Measurements from ENCODE around the genes MERTK, CHCHD5 and IL1A.

GRCh38 chr2:110610176-110610722, 33.2 kb upstream of the RGPD6 start:
- PRO-cap: no peak
- RAMPAGE, long total RNA, 3 experiments: no peak in any of the 3 experiments

GRCh38 chr2:110806076-110806457, 73.7 kb downstream of the ACOXL start:
- PRO-cap: no peak
- RAMPAGE, long total RNA, 3 experiments: no peak in any of the 3 experiments

- PRO-cap: no peak
- RAMPAGE, long total RNA, 3 experiments: no peak in any of the 3 experiments
Measured at GRCh38 chr2:110858291-110858733, 125.9 kb downstream of the ACOXL start.

- PRO-cap: no peak
- RAMPAGE, long total RNA, 3 experiments: no peak in any of the 3 experiments
Measured at GRCh38 chr2:111119662-111120130, 1.0 kb upstream of the BCL2L11 start.

DNA sequence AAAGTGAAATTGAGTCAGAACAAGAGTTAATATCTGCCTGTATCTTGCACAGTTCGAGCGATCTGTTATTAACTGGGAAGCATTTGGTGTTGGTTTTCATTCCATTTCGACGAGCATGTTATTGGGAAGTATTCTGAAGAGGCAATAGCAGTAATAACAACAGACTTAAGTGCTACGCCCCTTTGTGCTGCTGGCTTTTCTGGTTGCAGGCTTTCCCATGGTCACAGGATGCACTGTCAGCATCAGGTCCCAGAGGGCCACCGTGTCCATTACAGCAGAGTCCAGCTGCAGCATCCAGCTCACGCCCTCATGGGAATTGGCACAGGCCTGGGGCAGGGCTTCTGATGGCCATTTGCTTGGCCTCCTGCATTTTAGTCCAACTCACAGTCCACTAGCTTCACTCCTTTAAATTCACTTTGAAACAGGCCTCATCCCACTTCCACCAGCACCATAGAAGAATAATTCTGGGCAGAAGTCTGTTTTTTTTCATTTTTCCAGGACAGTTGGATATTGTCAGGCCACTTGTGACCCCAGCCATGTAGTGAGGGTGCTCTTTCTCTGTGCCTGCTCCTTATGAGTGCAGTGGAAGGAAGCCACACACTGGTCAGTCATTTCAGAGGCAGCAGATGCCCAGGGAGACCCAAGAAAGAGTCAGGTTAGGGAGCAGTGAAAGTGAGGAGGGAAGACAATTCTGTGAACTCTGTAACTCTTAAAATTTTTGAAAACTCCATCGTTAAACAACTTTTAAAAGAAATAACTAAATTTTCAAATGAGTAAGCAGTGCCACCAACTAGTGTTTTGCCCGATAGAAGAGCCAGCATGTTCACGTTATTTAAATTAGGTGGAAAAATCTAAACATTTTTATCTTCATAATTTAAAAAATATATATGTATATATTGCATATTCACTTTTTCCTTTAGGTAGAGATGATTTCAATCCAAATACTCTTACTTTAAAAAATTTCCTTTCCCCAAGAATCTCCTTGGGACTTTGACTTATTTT, 44.6 kb downstream of the BCL2L11 start:
- PRO-cap: no peak
- RAMPAGE, long total RNA, 3 experiments: no peak in any of the 3 experiments

DNA sequence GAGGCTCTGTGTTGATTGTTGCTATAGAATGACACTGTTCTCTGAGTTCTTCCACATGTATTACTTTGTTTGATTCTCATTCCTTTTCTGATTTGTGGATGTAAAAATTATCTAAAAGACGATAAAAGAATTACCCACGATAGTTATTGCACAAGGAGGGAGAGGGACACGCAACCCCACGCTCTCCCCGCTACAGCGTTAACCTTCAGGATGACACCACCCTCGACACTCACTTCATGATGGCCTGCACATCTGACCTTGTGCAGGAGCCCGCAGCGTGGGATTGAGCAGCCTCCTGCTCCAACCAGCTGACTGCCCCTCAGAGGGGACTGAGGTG, 156.2 kb downstream of the BCL2L11 start:
- PRO-cap: no peak
- RAMPAGE, long total RNA, 3 experiments: no peak in any of the 3 experiments

DNA sequence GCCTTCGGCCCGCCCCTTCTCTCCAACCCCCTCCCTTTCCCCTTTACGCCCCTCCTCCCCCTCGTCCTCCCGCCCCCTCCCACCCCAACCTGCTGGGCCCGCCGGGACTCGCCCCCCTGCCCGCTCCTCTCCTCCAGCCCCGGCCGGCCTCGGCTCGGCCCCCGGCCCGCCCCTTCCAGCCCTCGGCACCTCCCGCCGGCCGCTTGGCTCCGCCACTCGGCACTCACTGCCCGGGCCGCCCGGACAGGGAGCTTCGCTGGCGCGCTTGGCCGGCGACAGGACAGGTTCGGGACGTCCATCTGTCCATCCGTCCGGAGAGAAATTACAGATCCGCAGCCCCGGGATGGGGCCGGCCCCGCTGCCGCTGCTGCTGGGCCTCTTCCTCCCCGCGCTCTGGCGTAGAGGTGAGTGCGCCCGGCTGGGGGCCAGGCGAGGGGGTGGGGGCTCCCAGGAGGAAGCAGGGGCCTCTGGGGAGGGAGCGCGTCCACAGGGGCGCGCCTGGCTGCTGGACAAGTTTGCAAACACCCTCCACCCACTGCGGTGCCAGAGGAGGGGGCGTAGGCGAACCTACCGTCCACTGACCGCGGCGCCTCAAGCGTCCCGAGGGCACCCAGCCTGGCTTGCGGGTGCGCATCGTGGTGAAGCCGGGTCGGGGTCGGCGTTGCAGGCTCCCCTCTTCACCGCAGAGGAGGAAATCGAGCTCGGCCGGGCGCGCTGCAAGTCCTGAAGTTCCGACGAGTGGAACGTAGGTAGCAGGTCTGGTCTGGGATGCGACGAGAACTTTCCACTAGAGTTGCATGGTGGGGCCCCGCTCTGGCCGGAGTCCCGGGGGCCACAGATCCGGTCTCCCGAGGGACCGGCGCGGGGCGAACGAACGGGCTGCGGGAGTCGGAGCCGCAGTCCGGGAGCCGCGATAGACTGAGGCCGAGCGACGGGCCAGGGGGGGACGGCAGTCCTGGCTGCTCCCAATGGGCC, at the start of gene MERTK:
TSS of gene MERTK (plus strand) at position 215 of the 975 bp plus-strand sequence.
- PRO-cap: bidirectional peak, plus-strand start at position 215 of the sequence, minus-strand start outside the sequence; bidirectional peak, plus-strand start at position 837 of the sequence, minus-strand start at position 760 of the sequence
- RAMPAGE, long total RNA, 3 experiments: start-site peak on the plus strand in 2 of 3 experiments, centred at positions 213 to 571 of the sequence, 49 to 676 reads per replicate

DNA sequence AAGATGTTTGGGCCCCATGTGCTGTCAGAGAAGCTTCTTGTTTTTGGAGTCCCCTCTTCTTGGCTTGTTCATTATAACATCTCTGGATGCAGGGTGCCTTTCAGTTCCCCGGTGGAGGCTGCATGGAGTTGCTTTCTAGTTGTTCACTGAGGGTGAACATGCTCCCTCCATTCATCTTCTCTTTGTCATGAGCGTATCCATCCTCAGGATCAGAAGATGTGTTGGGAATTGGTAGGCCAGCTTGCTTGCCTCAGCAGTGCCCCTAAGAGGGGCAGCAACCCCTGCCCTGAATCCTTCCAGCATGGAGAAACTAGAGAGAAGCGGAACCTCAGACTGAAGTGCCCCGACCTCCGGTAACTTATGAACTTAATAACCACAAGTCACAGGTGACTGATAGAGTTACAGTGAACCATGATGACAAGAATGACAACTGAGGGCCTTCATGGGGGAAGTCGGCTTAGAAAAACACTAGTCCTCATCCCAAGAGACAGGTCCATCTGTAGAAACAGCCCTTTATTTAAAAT, 42.6 kb upstream of the TMEM87B start:
- PRO-cap: no peak
- RAMPAGE, long total RNA, 3 experiments: no peak in any of the 3 experiments

DNA sequence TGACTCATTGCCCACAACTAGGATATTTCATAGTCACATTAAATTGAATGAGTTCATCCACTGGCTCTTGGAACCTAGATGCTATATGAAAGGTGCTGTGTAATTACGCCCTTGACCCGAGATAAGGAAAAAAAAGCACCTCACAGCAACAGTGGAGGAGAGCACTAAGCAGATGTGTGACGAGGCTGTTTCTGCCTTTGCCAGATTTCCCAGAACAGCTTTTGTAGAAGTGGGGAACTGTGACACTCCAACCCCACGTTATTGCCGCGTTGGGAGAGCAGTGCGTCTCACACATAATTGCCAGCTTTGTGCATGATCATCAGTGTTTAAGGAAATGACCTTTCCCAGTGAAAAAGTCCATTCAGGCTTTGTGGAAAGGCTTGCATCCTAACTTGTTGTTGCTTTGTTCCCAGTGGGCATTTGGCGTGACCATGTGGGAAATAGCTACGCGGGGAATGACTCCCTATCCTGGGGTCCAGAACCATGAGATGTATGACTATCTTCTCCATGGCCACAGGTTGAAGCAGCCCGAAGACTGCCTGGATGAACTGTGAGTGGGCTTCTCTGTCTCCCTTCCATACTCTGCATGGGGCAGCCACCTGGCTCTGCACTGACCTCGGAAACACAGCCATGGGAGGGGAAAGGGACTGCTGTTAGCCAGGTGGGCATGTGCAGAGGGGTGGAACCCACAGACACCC, 33.1 kb upstream of the TMEM87B start:
- PRO-cap: no peak
- RAMPAGE, long total RNA, 3 experiments: no peak in any of the 3 experiments

DNA sequence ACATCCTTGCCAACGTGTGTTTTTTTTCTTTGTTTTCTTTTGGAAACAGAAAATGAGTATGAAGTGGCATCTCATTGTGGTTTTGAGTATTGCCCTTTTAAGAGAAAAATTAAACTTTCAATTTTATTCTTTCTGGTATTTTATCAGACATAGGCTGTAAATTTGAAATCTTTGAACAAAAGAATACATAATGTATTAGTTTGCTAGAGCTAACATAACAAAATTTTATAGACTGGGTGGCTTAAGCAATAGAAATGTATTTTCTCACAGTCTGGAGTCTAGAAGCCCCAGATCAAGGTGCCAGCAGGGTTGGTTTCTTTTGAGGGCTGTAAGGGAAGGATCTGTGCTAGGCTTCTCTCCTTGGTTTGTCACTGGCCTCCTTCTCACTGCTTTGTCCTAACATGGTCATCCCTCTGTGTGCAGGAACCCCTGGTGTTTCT, 28.7 kb downstream of the ZC3H6 start:
- PRO-cap: unidirectional peak, minus-strand start at position 373 of the sequence
- RAMPAGE, long total RNA, 3 experiments: no peak in any of the 3 experiments

DNA sequence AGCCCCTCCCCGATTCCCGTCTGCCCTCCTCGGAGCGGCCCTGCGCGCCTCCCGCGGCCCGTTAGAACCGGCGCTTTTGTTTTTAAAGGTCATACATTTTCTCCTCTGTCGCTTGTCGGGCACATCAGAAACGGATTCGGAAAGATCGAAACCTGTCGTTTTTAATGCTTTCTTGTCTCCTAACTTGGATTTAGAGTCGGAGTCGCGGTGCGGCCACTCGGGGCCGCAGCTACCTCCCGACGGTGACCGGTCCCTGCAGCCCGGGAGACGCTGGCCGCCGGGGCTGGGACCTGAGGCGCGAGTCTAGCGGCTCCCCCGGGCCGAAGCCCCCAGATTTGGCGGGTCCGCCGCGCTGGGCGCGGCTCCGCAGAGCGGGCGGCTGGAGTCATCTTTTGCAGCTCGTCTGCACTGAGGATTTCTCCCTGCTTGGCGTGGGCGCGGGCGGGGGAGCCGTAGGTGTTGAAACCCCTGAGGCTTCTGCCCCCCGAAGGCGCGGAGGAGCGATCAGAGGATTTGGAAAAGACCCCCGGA, 614 bp downstream of the TTL start:
- PRO-cap: no peak
- RAMPAGE, long total RNA, 3 experiments: no peak in any of the 3 experiments

DNA sequence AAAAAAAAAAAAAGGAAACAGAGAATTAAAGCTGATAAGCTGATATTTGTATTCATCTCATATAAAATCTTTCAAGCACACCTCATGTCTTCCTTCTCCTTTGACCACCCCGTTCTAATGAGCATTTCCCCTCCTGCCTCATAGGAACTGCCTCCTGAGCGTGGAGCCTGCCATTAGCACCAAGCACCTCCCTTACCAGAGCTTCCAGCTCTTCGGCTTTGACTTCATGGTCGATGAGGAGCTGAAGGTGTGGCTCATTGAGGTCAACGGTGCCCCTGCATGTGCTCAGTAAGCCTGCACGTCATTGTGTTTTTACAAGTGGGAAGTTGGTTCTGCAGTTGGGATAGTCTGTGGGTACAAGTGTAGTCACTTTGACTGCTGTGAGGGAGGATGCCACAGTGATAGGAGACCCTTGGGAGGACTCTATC, 22.1 kb upstream of the POLR1B start:
- PRO-cap: no peak
- RAMPAGE, long total RNA, 3 experiments: no peak in any of the 3 experiments

GRCh38 chr2:112543130-112543703, 952 bp downstream of the POLR1B start:
- PRO-cap: no peak
- RAMPAGE, long total RNA, 3 experiments: no peak in any of the 3 experiments

GRCh38 chr2:112583341-112584019, 929 bp upstream of the CHCHD5 start:
- PRO-cap: no peak
- RAMPAGE, long total RNA, 3 experiments: no peak in any of the 3 experiments

DNA sequence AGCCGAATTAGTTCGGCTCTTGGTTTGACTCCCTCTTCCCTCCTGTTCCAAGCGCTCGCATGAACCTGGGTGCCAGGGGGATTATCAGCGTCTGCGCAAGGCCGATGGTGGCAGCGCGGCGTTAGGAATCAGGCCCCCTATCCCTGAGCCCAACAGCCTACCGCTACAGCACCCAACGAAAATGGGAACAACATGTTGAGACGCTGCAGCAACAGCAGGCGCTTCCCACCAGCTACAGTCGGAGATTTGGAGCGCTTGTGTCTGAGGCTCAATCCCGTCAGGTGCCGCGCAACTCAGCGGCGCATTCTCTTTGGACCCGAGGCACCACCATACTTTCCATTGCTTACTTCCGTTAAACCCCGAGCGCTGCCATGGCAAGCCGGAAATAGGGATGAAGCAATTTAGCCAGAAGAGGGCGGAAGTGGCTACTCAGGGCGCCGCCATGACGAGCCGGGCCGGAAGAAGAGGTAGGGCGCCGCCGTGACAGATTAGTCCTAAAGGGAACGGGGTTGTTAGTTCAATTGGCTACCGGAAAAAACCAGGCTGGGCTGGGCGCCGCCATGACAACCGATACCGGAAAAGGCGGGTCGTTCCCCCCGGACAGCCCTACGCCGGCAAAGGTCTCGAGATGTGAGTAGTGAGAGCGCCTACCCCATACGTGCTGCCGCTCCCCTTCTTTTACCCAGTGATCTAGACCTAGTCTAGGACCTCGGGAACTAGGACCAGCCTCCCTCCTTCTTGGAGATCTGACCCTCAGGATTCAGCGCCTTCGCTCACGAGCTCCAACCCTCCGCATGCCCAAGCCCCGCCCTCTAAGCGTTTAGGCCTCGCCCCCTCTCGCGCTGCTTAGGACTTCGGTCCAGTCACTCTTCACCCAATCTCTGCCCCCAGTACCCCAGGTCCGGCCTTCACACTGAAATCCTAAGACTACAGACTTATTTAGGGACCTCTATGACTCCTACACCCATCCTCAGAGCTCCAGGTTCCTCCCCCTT, at the start of gene CHCHD5:
TSS of gene CHCHD5 (plus strand) at position 590 of the 995 bp plus-strand sequence.
- PRO-cap: bidirectional peak, plus-strand start at position 617 of the sequence, minus-strand start at position 329 of the sequence; bidirectional peak, plus-strand start at position 890 of the sequence, minus-strand start at position 796 of the sequence
- RAMPAGE, long total RNA, 3 experiments: start-site peak on the plus strand in 3 of 3 experiments, centred at positions 445 to 595 of the sequence, 29 to 156 reads per replicate; start-site peak on the minus strand in 1 of 3 experiments, centred at positions 377 to 772 of the sequence, 7 reads per replicate

DNA sequence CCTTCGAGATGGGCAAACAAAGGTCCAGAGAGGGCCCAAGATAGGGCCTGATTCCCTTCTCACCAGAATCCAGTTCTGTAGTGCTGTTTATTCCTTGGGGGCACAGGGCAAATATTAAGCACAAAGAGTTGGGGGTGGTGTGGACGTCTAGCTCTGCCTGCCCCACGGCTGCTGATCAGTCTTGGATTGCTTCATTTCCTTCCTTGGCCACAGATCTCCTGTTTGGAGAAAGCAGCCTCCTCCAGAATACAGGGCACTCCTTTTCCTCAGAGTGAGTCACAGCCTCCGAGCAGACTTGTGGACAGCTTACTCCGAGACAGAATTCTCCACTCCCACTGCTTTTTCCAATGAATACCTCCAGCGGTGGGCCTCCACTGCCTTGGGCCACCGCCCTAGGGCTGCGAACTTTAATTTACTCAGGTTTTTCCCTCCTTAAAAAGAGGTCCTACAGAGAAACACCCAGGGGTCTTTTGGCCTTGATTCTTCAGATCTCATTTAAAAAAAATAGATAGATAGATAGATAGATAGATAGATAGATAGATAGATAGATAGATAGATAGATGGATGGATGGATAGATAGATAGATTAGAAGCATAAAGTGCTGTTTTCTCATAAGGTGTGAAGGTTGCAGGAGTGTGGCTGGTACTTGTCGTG, 18.3 kb upstream of the SLC20A1 start:
- PRO-cap: bidirectional peak, plus-strand start at position 275 of the sequence, minus-strand start at position 188 of the sequence
- RAMPAGE, long total RNA, 3 experiments: no peak in any of the 3 experiments

GRCh38 chr2:112656626-112657278, 11.0 kb downstream of the SLC20A1 start:
- PRO-cap: no peak
- RAMPAGE, long total RNA, 3 experiments: no peak in any of the 3 experiments

GRCh38 chr2:112657612-112658394, 12.1 kb downstream of the SLC20A1 start:
- PRO-cap: no peak
- RAMPAGE, long total RNA, 3 experiments: no peak in any of the 3 experiments

DNA sequence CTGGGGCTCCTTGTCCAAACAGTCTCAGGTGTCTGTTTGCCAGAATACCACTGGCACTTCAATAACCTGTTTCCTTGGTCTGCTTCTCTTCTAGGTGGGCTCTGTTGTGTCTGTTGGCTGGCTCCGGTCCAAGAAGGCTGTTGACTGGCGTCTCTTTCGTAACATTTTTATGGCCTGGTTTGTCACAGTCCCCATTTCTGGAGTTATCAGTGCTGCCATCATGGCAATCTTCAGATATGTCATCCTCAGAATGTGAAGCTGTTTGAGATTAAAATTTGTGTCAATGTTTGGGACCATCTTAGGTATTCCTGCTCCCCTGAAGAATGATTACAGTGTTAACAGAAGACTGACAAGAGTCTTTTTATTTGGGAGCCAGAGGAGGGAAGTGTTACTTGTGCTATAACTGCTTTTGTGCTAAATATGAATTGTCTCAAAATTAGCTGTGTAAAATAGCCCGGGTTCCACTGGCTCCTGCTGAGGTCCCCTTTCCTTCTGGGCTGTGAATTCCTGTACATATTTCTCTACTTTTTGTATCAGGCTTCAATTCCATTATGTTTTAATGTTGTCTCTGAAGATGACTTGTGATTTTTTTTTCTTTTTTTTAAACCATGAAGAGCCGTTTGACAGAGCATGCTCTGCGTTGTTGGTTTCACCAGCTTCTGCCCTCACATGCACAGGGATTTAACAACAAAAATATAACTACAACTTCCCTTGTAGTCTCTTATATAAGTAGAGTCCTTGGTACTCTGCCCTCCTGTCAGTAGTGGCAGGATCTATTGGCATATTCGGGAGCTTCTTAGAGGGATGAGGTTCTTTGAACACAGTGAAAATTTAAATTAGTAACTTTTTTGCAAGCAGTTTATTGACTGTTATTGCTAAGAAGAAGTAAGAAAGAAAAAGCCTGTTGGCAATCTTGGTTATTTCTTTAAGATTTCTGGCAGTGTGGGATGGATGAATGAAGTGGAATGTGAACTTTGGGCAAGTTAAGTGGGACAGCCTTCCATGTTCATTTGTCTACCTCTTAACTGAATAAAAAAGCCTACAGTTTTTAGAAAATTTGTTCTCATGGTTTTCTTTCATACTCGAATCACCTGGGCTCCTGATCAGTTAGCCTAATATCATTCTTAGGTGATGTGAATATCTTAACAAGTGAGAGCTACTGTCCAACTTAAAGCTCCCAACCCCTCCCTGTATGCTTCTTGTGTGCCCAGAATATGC, 17.4 kb downstream of the SLC20A1 start:
- PRO-cap: no peak
- RAMPAGE, long total RNA, 3 experiments: no peak in any of the 3 experiments

- PRO-cap: no peak
- RAMPAGE, long total RNA, 3 experiments: no peak in any of the 3 experiments
Measured at GRCh38 chr2:112784163-112784739, at the start of gene IL1A. TSS of gene IL1A (minus strand) at chr2:112784493.

All from subcutaneous adipose tissue (tissue), 3 donors.